Mesenchymal stem cell of the bone marrow (primary cell): ENCODE measurements around the genes MED4, ITM2B and RCBTB2.

DNA sequence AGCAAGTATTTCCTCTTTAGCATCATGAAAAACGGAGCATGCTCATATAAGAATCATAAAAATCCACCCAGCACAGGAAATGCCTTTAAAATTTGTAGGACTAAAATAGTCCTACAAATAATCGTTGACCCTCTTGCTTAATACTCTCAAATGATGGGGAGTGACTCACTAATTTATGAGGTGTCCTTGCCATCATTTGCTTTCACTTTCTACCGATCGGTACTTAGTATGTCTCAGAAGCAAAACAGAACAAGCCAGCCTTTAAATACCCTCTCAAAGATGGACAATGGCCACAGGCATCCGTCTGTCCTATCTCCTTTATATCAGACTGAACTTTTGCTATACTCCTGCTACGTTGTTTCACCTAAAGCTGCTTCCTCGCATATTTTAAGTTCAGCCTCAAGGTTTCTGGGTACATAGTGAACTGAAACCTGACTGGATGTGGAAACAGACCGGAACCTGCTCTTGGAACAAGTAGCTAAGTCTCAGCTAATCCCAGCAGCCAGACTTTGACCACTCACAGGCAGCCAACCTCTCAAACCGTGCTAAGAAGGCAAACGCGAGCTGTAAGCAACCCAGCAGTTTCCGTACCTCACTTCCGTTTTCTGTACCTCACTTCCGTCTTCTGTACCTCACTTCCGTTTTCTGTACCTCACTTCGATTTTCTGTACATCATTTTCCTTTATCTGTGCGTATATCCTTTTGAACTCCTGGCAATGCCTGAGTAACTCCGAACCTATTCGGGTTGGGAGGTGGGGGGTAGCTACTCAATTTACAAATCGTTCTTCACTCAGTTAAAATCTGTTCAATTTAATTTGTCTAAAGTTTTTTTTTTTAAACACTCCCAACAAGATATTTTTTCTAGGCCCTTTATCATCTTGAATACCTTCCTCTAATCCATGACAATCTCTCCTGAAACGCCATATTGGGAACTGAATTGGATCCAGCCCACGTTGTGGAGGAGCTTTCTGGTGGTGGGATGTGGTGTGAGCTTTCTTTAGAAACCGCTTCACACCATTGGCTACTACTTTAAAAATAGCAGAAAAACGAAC is 96.9 kb downstream of the SUCLA2 start:
- CAGE, long polyA plus RNA = no peak

- CAGE, long polyA plus RNA = no peak
These were observed 934 bp upstream of the SUCLA2 start for GRCh38 chr13:48001950-48002464.

DNA sequence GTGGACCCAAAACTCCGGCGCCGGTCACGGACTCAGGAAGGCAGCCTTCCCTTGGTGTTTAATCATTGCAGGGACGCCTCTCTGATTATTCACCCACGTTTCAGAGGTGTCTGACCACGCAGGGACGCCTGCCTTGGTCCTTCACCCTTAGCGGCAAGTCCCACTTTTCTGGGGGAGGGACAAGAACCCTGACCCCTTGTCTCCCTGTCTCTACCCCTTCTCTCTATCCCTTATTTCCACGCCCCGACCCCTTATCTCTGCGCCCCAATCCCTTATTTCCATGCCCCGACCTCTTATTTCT is 19.5 kb downstream of the NUDT15 start:
- CAGE, long polyA plus RNA = no peak

DNA sequence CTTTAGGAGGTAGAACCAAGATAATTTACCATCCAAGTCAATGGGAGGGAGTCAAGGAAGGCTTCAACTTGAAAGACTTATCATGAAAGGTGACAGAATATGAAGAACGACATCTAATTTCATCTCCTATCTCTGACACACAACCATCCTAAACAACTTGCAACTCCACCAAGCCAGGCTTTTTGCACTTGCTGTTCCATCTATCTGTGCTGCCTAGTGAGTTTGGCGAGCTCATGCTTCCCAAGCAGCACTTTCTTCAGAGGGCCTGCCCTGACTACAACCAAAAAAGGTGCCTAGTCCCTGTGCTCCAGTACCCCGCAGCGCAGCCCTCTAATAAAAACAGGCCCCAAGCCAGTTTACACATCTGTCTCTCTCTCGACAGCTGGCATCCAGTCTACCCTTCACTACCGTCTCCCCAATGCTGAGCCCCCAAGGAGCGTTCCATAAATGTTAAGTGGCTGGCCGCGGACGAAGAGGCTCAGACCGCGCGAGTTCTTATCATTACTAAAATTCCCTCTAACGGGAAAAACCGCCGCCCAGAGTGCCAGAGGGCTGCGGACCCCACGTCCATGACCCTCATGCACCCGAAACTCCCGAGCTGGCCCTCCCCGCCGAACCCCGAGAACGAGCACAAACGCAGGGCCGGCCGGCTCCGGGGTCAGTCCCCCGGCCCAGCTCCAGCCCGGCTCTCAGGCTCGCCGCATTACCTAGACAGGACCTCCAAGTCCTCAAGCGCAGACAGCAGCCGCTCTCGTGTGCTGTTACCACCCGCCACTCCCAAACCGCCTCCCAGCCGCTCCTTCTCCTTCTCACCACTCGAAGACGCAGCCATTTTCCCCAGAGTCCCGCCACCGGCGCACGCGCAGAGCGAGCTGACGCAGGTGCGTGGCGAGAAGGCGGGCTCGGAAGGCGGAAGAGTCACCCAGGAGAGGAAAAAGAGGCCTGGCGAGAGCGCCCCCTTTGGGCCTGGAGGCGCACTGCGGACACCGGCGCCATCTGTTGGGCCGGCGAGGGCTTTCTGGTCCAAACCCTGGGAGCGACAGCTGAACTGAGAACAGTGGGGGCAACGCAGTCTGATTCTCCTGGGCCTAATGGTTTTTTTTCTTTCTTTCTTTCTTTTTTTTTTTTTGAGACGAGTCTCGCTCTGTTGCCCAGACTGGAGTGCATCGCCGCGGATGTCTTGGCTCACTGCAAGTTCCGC is at the start of gene MED4:
MED4 (minus strand) TSS at position 858 of the 1,201 bp plus-strand sequence.
- CAGE, long polyA plus RNA = no peak

DNA sequence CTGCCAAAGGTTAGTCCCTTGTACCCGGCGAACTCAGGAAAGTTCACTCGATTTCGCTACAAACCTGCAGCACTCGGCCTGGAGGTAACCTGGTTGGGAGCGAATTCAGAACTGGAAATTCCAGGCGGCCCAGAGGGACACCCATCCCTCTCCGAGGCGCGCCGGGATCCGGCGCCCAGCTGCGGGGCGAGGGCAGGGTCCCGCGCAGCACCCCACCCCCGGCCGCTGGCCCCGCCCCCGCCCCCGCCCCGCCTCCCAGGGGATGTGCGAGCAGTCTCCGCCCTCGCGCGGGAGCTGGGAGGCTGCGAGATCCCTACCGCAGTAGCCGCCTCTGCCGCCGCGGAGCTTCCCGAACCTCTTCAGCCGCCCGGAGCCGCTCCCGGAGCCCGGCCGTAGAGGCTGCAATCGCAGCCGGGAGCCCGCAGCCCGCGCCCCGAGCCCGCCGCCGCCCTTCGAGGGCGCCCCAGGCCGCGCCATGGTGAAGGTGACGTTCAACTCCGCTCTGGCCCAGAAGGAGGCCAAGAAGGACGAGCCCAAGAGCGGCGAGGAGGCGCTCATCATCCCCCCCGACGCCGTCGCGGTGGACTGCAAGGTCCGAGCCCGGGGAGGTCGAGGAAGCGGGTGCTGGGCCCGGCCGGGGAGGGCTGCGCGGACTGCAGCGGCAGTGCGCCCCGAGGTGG is at the start of gene ITM2B:
ITM2B (plus strand) TSS at position 321 of the 680 bp plus-strand sequence.
- CAGE, long polyA plus RNA = no peak

GRCh38 chr13:48233566-48233957 is 556 bp downstream of the ITM2B start:
- CAGE, long polyA plus RNA = no peak

DNA sequence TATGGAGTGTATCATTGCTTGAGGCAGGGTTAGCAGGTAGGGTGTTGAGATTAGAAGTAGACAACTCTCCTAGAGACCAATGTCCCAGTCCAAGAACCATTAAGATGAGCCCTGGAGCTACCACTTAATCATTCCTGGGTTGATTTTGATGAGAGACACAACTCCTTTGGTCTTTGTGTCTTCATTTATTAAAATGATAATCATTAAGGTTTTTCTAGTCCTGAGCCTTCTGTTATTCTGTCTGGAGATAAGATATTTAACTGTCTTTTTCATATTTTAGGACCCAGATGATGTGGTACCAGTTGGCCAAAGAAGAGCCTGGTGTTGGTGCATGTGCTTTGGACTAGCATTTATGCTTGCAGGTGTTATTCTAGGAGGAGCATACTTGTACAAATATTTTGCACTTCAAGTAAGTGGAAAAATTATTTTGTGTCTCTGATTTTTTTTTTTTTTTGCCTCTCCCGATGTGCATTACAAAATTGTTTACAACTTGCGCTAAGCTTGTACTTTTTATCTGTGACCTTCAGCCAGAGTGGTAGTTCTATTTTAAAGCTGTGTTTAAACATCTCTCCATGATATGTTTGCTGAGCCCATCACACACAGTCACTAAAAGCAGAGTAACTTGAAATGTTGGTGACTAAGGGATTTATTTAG is 20.6 kb downstream of the ITM2B start:
- CAGE, long polyA plus RNA = no peak

DNA sequence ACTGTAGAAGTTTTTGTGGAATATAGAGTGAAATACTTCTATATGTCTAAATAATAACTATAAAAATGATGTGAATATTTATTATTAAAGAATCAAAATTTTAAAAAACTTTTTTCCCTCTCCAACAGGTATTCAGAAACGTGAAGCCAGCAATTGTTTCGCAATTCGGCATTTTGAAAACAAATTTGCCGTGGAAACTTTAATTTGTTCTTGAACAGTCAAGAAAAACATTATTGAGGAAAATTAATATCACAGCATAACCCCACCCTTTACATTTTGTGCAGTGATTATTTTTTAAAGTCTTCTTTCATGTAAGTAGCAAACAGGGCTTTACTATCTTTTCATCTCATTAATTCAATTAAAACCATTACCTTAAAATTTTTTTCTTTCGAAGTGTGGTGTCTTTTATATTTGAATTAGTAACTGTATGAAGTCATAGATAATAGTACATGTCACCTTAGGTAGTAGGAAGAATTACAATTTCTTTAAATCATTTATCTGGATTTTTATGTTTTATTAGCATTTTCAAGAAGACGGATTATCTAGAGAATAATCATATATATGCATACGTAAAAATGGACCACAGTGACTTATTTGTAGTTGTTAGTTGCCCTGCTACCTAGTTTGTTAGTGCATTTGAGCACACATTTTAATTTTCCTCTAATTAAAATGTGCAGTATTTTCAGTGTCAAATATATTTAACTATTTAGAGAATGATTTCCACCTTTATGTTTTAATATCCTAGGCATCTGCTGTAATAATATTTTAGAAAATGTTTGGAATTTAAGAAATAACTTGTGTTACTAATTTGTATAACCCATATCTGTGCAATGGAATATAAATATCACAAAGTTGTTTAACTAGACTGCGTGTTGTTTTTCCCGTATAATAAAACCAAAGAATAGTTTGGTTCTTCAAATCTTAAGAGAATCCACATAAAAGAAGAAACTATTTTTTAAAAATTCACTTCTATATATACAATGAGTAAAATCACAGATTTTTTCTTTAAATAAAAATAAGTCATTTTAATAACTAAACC is 28.3 kb downstream of the ITM2B start:
- CAGE, long polyA plus RNA = no peak

DNA sequence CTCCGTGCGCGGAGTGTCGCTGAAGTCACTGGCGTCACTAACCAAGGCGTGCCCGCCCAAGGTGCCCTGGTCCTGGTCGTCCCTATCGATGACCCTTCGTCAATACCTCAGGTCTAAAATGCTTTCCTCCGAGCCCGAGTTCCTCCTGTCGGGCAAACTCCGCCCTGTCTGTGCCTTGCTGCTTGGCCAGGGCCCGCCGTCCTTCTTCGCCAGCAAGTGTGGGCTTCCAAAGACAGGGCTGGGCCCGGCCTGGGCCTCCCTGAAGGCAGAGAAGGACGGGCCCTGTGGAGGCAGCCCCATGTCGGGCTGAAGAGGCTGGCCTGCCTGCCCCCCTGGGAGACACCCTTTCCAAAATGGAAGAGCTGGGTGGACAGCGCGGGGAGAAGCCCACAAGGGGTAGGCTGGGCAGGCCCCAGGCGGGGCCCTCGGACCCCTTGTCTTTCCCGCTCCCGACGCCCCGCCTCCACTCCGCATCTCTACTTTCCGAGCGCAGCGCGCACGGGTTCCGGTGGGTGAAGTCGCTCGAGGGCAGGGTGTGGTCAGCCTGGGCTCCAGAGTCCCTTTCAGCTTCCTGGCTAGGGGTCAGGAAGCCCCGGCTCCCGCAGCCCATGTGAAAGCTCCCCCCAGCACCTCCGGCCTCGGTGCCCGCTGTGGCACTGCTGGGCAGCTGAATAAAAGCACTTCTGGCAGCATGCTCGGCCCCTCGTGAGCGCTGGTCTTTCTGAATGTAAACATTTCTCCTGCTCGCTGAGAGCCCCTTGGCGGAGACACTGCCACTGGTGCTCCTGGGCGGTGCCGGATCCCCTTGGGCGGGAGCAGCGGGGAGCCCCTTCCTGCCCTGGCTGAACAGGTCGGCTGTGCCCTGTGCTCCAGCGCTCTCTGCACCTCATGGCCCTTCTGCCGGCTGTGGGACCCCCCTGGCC is 13.6 kb downstream of the RB1 start:
- CAGE, long polyA plus RNA = no peak

- CAGE, long polyA plus RNA = no peak
These were observed 28.5 kb downstream of the RCBTB2 start for GRCh38 chr13:48504214-48505017.

GRCh38 chr13:48518194-48518393 is 14.8 kb downstream of the RCBTB2 start:
- CAGE, long polyA plus RNA = no peak

DNA sequence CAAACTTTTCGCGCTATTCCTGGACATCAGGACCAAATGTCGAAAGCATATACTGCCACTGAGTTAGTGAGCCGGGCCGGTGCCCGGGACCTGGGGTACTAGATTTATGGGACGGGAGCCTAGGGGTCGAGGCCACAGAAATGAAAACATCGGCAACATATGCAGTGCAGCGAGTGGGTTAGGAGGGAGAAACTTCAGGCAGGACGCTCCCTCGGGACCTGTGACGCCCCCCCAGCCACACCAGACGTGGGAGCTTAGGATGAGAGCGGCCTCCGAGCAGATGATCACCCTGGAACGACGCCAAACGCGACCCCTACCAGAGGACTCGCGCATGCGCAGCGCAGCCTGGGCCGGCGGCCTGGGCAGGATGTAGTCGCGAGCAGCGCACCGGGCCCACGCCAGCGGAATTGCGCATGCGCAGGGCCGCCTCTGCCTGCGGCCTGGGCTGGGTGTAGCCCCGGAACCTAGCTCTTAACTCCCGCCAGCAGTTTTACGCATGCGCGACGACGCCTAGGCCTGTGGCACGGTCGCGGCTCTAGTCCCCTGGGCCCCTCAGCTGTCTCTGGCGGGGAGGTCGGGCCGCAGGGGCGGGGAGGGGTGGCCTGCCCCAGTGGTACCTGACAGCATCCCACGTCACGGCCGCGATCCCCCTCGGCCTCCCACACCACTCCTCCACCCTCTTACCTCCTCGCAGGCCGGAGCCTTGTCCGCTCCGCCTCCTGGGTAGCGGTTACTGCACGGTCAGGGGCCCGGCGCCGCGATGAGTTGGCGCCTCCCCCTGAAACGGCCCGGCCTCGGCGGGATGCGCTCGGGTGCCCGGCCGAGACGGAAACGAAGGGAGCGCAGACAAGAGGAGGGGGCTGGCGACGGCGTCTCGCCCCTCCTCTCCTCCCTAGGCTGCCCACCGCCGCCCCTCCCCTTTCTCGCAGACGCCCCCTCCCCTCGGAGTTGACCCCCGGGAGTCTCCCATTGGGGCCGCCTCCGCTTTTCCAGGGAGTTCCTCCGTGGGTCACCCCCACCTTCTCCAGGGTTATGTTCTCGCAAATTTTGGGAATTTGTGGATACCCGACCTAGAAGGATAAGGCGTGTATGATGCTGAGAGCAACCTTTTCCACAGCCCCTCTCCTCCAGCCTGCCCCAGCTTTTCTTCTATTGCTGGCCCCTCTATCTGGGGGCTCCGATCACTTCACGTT is at the start of gene RCBTB2:
RCBTB2 (minus strand) TSS at position 737 of the 1,193 bp plus-strand sequence.
- CAGE, long polyA plus RNA = no peak

- CAGE, long polyA plus RNA = no peak
These were observed 73.3 kb upstream of the FNDC3A start for GRCh38 chr13:48902400-48902828.

- CAGE, long polyA plus RNA = no peak
These were observed 120.9 kb downstream of the FNDC3A start for GRCh38 chr13:49096416-49097141.

DNA sequence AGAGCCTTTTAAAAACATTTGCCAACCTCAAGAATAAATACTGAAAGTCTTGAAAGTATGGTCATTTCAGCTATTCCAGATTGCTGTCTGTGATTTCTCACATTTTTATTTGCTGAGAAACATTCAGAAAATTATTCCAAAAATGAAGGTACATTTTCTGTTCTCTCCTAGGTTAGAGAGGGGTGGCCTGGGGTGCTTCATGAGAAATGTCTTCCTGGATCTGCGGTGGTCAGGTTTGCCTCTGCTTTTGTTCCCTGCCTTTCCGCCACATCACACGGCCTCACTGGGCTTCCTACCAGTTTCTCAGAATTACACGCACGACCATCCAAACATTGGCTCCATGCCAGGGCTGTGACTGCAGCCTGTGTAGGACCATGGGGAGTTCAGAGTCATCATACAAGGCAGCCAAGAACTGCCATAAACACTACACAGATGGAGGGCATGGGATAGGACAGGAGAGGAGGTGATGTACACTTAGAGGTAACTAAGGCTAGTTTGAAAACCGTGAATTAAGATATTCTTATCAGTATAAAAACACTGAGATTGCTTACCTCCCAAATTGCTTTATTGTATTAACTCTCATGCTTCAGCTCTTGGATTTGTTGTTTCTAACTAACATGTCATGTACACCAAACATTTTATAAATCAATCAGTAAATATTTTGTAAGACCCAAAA is 45.0 kb downstream of the CDADC1 start:
- CAGE, long polyA plus RNA = no peak

GRCh38 chr13:49295216-49295928 is 47.6 kb downstream of the CDADC1 start:
- CAGE, long polyA plus RNA = no peak

DNA sequence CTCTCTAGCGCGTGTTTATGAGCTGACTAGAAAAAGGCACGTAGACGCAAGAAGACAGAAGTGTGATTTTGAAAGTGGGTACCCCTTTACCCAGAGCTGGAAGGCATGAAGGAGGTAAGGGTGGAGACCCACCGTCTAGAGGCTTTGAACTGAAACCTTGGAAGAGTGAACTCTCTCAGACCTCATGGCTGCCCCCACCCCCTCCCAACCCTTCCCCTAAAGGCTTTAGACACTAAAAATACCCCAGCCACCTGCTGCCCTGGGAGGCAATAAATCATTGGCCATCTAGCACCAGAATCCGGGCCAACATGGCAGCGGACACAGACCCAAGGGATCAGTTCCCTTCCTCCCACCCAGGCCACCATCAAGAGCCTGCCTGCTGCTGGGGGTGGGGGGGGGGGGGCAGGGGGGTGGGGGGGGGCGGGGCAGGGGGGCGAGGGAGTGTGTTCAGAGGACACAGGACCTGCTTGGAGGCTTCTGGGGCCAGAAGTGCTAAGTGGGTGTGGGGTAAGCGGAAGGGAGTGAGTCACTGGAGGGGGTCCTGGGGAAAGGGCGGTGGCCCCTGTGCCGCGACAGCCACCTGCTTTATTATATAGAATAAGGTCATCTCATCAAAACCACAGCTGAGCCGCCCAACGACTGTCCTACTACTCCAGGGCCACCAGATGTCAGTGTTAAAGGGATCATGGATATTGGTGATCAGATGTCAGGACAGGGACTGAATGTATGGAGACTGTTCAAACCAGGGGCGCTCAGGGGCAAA is 24.1 kb downstream of the ARL11 start:
- CAGE, long polyA plus RNA = no peak

DNA sequence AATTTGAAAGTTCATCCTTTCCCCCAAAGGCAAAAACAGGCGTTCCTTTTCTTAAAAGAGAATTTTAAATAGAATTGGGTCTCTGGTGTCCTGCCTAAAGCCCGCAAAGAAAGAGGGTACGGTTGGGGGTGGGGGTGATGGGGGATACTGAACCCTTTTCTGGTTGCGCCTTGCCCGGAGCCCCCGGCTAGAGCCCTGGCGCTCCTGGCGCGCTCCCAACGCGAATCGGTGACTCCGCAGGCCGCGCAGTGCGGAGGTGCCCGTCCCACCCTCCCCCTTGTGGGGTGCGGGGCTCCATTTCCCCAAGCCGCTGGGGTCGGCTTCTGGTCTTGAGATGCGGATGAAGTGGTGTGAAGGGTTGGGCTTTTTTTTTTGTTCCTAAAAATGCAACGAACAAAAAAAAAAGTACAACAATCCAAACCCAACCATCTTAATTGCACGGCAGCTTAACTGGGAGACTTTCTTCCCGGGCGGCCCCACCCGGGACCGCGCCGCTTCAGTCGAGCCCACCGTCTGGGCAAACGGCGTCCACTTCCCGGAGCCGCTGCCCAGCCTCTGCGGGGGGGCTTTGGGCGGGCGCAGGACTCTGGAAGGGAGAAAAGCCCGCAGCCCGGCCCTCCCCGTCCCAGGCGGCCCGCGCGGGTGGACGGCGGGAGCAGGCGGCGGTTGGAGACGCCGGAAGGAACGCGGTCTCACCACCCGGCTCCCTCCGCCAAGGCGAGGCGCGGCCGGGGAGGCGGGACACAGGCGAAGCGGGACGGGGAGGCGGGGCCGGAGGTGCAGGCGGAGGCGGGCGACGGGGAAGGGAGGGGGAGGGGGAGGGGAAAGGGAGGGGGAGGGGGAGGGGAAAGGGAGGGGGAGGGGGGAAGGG is 533 bp upstream of the TRIM13 start:
- CAGE, long polyA plus RNA = no peak

- CAGE, long polyA plus RNA = no peak
These were observed 11.6 kb downstream of the KCNRG start for GRCh38 chr13:50026590-50027489.

GRCh38 chr13:50126604-50126868 is 111.3 kb downstream of the KCNRG start:
- CAGE, long polyA plus RNA = no peak